Iris pigment epithelial cell (primary cell): Measurements from ENCODE around the gene MCTP2.

- RRBS, result no CpG with 5 or more reads among the region's 11 CpGs
These were observed 98.4 kb upstream of the CHD2 start for GRCh38 chr15:92801405-92802517.

DNA sequence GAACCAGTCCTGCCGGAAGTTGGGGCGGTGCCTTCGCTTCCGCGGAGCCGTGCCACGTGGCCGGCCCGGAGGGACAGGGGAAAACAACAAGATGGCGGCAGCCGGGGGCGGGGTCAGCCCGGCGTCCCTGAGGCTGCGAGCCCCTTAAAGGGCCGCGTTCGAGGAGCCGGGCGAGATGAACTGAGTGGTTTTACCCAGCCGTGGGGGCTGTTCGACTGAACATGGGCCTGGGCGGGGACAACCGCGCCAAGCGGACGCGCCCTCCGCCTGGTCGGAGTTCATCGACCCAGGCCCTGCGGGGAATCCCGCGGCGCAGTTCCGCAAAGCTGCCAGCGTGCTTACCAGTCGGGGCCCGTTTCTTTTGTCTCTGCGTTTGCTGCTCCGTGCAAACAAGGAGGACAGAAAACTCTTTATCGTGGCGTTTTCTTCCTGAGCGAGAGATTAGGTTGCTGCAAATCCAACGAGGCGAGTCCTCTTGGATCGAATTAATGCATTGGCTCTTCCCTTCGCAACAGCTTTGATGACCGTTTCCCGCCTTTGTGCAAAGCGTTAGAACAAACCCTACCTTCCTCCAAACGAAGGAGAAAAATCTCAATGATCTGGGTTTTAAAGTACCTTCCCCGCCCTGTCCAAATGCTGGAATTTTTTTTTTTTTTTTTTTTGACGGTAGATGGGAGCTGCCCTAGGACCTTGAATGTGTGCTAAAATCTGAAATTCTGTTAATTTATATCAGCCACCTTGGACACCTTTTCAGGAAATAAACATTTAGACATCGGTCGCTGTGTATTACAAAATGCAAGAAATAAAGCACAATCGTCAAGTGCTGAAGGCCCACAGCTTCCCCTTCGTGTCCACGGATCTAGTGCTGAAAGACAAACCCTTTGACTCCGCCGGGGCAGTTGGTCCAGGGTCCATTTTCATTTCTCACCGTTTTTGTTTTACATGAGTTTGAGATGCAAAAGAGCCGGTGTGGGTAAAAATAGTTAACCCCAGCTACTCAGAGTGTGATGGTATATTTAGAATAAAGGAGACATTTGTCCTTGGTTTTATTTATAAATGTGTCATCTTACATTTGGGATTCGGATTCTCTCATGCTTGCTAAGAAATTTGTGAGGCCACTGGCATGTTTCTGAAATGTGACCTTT is 90.4 kb upstream of the CHD2 start:
- RRBS, result 5% methylated on average over 19 of the region's 64 CpGs

DNA sequence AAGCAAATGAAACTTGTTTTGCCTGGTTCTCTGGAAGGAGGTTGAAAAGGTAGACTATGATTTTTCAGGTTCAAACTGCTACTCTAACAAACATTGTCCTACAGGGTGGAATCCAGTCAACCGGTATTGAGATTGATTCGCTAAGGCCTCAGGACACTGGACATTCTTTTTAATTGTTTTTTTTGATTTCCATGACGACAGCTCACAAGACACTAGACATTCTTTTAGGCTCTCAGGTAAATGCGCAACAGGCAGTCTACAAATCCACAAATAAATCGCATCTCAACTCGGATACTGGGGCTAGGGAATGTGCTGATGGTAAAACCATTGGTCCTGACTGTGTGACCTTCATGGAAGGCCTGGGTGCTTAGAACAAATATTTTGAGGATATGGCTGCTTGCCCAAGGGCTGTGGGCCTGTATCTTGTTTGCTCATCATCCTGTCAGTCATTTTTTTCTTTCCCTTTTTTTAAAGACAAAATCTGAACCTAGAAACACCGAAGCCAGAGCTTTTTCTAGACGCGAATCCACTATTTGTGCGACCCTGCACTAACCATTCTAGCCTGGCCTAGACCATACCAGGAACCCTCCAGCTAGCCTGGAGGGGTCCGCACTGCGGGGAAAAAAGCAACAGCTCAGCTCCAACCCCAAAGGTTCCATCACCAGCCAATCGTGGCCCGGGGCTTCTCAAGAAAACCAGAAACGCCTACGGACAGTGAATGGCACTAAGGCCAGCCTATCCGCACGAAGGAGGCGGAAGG is 18.2 kb upstream of the CHD2 start:
- RRBS, result no CpG with 5 or more reads among the region's 19 CpGs

DNA sequence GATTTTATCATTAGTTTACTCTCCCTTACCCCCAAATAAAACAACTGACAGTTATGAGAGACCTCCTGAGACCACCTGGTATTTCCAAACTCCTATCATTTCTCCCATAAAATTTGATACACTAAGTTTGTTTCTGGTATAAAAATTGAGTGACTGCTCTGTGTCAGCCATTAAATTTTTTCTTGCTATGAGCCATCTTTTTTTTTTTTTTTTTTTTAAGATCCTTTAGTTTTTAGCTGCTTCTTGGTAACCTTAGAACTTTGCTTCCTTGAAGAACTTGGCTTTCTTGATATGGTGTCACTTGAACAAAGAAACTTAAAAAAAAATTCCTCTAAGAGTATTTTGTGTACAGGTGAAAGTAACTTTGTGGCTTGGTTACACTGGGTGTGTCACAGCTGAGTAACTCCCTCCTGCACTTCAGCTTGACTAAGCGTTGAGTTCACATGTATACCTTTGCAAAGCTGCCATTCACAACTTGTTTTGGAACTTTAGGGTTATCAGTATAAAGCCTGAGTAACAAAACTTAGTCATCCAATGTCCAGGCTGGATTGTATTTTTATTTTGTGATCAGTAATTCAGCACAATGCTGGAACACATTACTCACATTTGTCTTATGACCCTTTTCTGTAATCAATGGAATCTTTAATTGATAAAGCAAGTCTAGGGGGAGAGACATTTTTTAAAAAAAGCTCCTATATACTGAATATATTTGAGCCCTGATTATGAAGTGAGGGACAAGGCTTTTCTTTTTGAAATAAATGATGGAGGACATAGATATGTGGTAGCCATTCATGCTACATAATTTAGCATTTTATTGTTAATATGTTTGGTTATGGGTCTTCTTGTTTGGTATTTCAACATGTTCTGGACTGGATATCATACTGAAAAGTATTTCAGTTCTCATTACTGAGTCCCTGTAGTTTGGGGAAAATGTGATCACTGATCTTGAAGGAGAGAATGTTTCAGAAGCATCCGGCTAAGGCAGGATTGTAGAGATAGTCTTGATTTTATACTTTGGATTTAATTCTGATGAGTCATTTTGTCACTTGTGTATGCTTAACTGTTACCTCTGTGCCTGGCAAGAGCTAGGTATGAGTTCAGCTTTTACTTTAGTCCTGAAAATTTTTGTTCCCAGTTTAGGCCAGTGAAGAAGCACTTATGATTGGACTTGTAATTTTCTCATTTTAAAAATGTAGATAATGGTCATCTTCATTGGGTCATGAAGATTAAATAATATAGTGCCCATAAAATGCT is 6.8 kb downstream of the CHD2 start:
- RRBS, result no CpG with 5 or more reads among the region's 2 CpGs

GRCh38 chr15:92908900-92909846 is 9.0 kb downstream of the CHD2 start:
- RRBS, result no CpG with 5 or more reads among the region's 11 CpGs

GRCh38 chr15:92939219-92939743 is 39.2 kb downstream of the CHD2 start:
- RRBS, result no CpG with 5 or more reads among the region's 9 CpGs

DNA sequence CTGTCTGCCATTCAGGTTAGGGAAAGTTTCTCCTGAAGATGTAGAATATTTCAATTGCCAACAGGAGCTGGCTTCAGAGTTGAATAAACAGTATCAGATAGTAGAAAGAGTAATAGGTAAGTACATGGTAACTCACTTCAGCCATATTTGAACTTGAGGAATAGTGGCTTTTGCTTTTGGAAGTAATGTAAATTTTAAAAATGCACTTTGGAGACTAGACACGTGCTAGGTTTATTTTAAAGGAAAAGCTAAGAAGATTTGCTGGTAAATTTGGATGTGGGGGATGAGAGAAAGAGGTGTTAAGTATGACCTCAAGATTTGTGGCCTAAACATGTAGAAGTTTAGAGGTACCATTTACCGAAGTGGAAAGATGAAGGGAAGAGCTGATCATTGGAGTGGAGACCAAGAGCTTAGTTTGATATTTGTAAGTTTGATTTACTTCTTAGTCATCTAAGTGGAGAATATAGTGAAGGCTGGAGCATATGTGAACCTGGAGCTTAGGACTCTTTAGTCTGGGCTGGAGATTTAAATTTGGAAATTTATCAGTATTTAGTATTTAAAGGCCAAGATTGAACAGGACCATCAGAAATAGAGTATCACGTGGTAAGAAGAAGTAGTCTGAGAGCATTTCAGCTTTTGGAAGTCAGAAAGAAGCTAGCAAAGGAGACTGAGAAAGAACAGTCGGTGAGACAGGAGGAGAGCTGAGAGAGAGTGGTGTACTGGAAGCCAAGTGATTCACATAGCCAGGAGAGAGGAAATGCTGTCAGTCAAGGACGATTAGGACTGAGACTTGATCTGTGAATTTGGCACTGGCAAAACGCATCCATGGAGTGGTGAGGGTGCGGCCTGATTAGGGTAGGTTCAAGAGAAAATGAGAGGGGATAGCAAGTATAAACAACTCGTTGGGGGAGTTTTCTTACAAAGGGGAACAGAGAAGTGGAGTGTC is 44.5 kb downstream of the CHD2 start:
- RRBS, result no CpG with 5 or more reads among the region's 8 CpGs

GRCh38 chr15:93035901-93036396 is 53.1 kb downstream of the RGMA start:
- RRBS, result no CpG with 5 or more reads among the region's 17 CpGs

DNA sequence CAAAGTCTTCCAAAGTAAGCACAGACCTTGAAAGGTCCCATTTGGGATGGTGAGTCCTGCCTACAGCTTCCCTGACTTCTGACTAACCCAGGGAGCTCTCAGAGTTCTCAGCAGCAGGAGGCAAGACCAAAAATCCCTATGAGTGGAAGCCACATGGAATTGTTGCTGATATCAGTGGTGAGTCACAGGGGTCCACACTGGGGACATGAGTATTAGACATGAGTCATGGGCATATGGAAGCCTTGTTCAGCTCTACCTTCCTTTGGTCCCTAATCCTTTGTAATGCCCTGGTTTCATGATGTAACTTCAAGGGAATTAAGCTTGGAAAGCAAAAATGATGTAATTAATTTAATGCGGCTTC is 176.0 kb upstream of the RGMA start:
- RRBS, result no CpG with 5 or more reads among the region's 1 CpG

DNA sequence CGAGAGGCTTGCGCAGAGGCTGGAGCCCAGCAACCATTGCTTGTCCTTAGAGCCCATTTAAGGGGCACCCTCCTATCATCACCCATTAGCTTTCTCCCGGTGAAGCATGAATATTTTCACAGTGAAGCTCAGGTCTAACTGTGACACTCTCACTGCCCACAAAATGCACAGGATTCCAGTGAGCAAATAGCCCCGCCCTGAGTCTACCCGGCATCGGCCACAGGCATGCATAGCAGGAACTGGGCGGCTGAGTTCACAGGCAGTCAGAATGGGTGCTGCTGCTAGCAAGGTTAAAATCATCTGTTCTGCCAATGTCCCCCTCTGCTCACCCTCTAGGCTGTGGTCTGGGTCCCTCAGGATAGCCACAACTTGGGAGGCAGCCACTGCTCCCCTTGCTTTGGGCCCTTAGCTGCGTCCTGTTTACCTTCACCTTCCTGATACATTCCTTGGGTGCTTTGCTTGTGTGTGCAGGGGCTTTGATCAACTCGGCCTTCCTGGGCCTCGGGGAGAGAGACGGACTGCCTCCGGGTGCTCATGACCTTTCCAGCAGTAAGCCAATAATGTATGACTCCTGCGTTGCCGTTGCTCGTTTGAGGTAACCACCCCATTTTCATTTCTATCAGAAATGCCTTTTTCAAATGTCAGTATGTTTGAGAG is 232.9 kb upstream of the RGMA start:
- RRBS, result no CpG with 5 or more reads among the region's 15 CpGs

DNA sequence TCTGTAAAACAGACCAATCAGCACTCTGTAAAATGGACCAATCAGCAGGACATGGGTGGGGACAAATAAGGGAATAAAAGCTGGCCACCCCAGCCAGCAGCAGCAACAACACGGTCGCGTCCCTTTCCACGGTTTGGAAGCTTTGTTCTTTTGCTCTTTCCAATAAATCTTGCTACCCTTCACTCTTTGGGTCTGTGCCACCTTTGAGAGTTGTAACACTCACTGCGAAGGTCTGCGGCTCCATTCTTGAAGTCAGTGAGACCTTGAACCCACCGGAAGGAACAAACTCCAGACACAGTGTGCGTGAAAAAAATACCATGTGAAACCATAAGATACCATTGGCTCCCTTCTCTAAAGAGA is 465.7 kb upstream of the RGMA start:
- RRBS, result no CpG with 5 or more reads among the region's 8 CpGs

- RRBS, result 1% methylated on average over 34 of the region's 61 CpGs
These were observed at the start of gene MCTP2 for GRCh38 chr15:94231299-94232067. Gene MCTP2 (plus strand): TSS chr15:94231561.

DNA sequence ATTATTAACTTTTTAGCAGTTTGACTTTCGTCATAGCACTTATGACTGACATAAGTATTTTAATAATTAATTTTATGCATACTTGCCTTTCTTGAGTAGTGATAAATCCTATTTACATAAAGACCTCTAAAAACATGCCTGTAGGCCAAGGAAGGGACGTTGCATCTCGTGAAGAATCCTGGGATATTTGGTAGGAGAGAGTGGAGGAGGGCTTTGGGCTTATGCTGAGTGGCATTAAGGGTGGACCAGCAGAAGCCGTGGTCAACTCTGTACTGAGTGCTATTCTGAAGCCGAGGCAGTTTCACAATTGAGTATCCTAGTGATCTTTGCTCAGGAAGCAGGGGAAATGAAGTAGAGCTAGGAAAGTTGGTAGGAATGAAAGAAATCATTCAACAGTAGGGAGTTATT is 24.1 kb downstream of the MCTP2 start:
- RRBS, result no CpG with 5 or more reads among the region's 5 CpGs

- RRBS, result no CpG with 5 or more reads among the region's 2 CpGs
These were observed 232.0 kb downstream of the MCTP2 start for GRCh38 chr15:94463361-94463749.

DNA sequence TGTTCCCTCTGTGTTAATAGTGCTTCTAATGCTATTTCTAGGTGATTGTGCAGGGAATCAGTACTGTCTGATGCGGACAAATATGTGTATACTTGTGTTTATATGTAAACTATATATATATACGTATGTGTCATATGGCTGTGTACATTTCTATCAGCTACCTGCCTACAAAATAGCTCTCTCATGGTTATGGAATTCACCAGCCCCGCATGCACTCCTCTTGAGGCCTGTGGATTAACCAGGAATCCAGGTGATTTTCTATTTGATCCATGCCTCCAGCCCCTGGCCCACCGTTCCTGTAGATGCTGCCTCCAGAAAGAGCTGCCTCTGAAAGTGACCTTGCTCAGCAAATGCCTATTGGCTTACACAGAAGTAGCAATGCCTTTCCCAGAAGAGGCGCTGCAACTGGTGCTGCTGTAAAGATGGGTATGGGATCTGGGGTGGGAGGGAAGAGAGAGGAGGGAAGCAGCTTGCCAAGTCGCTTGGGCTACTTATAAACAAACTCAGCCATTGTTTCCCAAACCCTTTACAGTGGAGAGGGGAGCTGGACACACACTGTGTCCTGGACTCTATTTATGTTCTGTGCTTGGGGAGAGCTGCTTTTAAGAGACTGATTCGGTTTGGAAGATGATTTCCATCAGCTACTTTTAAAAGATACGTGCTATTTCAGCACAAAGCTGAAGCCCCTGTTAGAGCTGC is 440.3 kb downstream of the MCTP2 start:
- RRBS, result no CpG with 5 or more reads among the region's 8 CpGs

DNA sequence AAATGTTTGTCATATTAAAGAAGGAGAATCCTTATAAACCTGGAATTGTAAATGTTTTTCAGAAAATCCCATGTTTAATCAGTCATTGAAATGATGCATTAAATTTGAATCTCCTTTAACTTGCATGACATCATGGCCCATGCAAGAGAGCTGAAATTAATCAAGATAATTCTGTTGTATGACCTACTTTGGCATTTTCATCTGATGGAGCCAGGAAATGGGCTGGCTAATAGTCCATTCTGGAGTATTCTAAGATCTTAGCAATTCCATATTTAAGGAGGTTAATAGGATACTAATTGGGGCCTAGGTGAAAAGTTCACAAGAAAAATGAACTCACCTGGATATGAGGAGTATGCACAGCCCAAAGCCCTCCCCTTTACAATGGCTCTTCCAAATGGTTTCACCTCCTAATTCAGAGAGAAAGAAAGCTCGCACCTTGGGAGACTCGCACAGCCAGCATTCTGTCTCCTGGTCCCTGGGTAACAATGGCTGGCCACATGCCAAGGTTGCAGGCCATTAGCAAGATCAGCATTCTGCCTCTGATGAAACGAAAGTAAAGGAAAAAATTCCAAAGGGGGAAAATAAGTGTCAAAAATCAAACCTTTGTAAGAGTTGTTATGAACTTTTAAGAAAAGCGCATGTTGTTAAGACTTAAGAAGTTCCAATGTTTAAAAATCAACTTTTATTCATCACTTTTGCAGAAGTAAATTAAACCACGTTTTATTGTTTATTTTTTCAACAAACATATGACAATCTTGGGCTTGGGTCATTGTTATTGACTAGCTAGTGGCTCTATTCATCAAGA is 786.5 kb downstream of the MCTP2 start:
- RRBS, result no CpG with 5 or more reads among the region's 5 CpGs

DNA sequence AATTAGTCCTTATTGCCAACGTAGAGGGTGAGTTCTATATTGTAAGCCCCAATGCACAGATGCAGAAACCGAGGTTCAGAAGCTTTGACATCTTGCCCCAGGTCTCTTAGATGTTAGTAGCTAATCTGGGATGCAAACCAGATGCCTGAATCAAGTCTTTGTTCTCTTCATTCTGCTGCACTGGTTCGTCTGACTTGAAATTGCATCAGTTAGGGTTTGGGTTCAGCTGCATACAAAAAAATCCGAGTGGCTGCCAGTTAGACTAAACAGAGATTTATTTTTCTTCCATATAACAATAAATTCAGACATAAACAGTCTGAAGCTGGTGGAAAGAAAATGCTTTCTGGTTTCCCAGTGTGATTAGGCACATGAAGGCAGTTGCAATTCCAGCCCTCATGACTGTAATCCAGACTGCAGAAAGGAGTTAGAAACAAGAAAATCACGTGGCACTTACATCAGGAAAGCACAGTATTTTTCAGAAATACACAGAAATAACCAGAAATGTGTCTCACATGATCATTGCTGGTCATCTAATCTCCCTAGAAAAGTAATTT is 930.7 kb downstream of the MCTP2 start:
- RRBS, result no CpG with 5 or more reads among the region's 5 CpGs

- RRBS, result no CpG with 5 or more reads among the region's 15 CpGs
These were observed 1042.8 kb upstream of the NR2F2 start for GRCh38 chr15:95287527-95288343.

GRCh38 chr15:95350837-95351253 is 979.7 kb upstream of the NR2F2 start:
- RRBS, result no CpG with 5 or more reads among the region's 3 CpGs